HT-29 (cell line): ENCODE measurements around the gene POTEE.

DNA sequence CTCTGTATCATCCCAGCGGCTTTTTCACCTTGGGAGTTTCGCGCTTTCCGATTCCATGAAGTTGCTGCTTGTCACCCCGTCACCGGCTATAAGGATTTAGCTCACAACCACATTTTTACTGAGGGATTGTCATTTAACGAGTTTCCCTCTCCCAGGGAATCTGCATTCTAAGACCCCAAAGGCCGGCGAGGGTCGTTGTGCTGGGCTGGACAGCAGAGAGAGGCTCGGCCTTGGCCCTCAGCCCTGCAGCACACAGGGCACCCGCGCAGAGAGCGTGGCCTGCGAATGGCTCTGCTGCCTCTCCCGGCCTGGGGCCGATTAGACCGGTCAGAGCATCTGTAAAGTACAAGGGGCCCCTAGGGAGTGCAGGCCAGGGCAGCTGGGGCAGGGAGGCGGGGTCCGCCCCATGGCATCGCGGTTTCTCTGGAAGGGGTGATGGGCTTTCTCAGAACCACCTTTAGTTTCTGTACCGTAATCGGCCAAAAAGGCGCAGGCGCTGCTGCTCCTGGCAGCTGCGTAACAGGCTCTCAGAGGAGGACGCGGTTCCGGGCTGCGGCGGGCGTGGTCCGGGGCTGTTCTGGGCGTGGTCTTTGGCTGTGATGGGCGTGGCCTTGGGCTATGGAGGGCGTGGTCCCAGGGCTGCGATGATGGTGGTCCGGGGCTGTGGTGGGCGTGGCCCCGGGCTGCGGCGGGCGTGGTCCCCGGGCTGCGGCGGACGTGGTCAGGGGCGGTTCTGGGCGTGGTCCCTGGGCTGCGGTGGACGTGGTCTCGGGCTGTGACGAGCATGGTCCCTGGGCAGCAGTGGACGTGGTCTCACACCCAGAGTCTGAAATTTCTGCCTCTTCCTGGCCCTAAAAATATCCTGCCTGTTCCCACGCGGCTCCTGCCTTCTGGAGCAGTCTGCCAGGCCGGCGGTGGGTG is 1.5 kb upstream of the GPR148 start:
- RAMPAGE, long total RNA: no peak

DNA sequence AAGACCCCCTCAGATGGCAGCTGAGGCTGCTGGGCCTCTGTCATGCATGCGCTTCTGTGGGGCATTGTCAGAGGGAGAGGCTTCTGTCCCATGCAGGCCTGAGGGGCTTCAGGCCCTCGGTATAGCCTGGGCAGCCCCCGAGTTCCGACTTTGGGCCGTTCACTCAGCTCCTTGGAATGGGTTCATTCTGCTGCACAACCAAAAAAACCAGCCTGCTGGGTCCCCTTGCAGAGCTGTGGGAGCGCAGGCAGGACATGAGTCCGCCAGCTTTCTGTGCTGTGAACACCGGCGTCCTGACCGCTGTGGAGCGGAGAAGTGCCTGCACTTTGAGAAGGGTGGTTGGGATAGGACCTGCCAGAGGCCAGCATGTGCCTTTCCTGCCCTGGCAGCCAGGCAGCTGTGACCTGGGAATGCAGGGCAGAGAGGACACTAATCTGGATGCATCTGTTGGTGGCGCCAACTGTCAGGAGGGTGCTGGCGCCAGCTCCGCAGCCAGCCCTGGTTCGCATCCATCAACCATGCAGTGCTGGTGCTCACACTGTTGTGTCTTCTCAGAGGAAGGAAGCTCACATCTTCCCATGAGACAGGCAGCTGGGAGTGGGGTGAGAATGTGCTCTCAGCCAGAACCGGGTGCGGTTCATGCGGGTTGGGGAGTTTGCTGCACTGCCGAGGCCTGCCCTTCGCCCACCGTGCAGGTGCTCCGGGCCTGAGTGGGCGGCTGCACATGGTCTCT is 14.3 kb downstream of the ARHGEF4 start:
- RAMPAGE, long total RNA: no peak

DNA sequence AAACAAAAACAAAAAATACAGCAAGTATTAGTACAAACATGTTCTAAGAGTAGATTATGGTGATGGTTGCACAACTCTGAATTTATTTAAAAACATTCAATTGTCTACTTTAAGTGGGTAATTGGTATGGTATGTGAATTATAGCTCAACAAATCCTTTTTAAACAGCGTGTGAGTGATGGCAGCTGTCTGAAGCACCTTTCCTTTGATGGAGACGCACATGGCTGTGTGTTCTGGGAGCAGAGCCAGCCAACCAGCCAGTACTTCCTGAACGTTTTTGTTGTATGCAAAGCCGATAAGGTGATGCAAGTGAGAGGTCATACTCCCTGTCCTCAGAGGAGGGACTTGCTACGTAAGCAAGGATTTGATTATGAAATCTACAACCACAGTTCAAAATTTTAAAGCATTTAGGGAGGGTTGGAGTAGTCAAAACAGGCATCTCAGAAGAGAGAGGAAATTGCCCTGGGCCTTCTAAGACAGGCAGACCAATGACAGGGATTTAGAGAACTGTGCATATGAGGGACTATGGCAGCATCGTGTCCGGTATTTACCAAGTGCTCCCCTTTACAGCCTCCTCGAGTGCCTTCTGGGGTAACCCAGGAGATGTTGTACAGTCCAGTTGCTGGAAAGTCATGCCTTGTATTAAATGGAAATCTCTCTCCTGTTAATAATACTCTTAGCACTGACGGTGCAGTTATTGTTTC is 28.2 kb downstream of the ARHGEF4 start:
- RAMPAGE, long total RNA: no peak

DNA sequence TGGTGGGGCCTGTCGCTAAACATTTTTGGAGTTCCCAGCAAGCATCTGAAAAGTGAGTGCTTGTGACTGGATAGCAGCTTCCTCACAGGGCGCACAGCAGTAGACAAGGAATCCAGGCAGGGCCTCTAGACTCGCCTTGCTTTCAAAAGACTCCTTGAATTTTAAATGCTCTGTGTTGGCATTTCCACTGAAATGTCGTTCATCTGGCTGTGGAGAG is 126.3 kb downstream of the FAM168B start:
- RAMPAGE, long total RNA: no peak

GRCh38 chr2:131208841-131210021 is at the start of gene POTEE:
Gene POTEE, plus strand, starts transcription at chr2:131209536.
- RAMPAGE, long total RNA: no peak

GRCh38 chr2:131235618-131236568 is 26.6 kb downstream of the POTEE start:
- RAMPAGE, long total RNA: no peak

GRCh38 chr2:131353177-131353673 is 10.7 kb downstream of the RAB6D start:
- RAMPAGE, long total RNA: no peak

- RAMPAGE, long total RNA: no peak
Measured at GRCh38 chr2:131673867-131674360, 146.2 kb downstream of the CCDC74A start.

GRCh38 chr2:132267287-132267708 is 105.5 kb upstream of the ANKRD30BL start:
- RAMPAGE, long total RNA: no peak

GRCh38 chr2:132332255-132332769 is 84.3 kb upstream of the GPR39 start:
- RAMPAGE, long total RNA: no peak

- RAMPAGE, long total RNA: no peak
Measured at GRCh38 chr2:132462834-132463495, 46.4 kb downstream of the GPR39 start.

- RAMPAGE, long total RNA: no peak
Measured at GRCh38 chr2:132494660-132495176, 78.1 kb downstream of the GPR39 start.

DNA sequence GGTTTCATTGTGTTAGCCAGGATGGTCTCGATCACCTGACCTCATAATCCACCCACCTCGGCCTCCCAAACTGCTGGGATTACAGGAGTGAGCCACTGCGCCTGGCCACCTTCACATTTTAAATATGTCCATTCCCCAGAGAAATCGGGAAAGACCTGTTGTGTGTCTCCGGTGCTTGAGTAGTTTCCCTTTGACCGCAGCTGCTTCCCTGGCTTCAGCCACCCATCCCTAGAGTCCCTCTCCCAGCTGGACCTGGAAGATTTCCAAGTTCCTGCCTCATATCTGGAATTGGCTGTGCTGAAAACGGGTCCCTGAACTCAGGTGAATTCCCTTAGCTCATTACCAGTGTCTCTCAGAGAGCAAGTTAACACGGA is 49.1 kb downstream of the LYPD1 start:
- RAMPAGE, long total RNA: no peak

DNA sequence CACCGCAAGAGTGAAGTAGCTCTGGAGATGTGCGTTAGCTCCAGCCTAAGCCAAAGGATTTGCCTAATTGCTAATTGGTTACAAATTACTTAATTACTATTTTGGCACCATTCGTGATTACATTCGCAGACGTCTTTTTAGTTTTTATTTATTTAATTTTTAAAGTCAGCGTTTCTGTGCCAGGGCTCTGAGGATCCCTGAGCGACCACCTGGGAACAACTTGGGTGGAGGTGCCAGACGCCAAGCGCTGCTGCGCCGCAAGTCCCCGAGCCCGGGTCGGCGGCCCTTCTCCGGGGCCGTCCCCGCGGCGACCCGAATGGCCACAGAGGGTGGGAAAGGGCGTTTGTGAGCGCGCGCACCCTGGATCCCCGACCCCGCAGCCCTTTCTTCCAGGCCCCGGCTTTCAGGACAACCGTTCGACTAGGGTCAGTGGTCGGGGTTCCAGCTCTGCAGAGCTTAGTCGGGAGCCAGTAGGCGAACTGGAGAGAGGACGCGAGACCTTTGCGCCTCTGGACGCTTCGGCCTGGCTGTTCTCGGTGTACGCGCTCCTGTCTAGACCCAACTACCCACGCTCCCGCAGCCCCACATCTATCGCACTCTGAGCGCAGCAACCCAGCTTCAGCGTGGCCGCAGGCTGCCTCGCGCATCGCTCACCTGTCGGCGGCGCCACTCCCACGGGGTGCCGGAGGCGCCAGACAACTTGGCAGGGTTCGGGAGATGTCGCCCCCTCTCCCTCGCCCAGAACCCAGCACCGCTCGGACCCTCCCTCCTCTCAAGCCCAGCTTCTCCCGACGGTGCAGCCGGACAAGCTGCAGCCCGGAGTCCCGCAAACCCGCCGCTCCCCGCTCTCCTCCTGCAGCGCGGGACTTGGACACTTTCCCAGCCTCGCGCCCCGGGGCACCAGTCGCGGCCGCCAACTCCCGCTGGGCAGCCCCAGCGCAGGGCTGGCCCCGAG is 886 bp downstream of the LYPD1 start:
- RAMPAGE, long total RNA: no peak

- RAMPAGE, long total RNA: no peak
Measured at GRCh38 chr2:132670522-132671057, 585 bp upstream of the LYPD1 start.

GRCh38 chr2:133200865-133201414 is 367.3 kb downstream of the NCKAP5 start:
- RAMPAGE, long total RNA: no peak

DNA sequence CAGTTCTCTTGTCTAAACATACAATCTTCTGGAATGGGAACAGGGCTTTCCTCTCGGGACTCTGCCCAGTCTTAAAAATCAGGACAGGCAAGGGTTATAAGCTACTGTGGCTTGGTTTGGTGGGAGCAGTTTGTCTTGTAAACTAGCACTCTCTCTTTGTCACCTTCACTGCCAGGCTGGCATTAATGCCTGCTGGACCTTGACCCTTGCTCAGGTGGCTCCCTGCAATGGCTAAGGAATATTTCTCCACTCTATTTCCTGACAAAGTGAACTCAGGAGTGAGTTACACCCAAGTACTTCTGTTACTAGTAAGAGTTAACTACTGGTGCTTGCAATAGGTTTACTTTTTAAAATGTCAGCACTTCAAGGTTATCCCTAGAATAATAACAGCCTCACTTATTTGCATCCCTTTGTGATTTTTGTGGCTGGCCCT is 129.4 kb upstream of the MGAT5 start:
- RAMPAGE, long total RNA: no peak

- RAMPAGE, long total RNA: no peak
Measured at GRCh38 chr2:134129877-134130633, 123.8 kb upstream of the MGAT5 start.

DNA sequence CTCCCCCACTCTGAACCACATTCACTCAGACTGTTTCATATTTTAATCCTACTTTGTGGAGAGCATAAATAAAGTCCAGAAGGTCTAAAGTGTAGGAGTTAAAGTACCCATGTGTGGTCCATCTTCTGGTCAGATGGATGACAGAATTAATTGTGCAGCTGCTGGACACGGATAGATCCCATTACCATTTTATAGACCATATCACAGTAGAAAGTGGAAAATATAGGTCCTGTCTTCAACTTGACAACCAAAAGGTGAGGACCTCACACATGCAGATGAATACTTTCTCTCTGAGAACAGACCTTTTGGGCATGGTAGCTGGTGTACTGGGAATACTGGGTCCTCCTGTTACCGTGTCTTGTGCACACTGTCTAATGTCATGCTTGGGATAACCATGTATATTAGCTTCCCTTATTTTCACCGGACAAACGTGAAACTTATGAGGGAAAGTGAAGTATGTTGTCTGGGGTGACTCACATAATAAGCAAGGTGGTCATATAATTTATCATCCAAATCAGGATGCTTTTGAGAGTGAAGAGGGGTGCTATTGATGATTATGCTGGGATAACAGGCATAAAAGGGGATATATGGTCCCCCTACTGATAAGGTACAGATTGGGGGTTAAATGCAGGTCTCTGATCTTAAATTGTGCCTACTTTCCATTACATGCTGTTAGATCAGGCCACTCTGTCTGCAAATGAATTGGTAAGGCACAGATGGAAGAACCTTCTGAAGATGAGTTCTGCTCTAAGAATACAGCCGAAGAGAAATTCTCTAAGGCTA is 115.4 kb upstream of the MGAT5 start:
- RAMPAGE, long total RNA: no peak

GRCh38 chr2:134142271-134143385 is 111.2 kb upstream of the MGAT5 start:
- RAMPAGE, long total RNA: no peak